Natural killer cell (primary cell): ENCODE measurements around the genes EFNB2 and LIG4.

DNA sequence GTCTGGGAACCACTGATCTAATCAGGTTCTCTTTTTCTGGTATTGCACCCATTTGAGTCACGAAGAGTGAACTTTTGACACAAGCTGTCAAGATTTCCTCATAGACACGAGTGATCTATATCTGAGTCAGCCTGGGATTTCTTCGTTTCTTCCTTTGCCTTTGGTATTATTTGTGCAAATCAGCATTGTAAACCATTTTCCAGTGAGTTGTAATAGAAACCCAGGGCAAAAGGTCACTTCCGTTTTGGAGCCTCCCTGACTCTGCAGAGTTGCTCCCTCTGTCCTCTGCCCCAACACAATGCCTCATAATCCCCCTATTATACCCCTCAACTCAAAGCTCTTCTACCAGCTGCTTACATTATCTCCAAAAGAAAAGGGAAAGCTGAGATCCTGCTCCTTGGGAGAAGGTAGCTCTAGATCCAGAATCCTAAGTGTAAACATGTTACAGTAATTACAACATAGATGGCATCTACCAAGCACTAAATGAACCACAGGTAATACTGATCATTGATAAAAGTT, 454.6 kb downstream of the DAOA start:
- PRO-cap, result no peak

GRCh38 chr13:106156414-106157081, 378.9 kb downstream of the EFNB2 start:
- PRO-cap, result no peak

DNA sequence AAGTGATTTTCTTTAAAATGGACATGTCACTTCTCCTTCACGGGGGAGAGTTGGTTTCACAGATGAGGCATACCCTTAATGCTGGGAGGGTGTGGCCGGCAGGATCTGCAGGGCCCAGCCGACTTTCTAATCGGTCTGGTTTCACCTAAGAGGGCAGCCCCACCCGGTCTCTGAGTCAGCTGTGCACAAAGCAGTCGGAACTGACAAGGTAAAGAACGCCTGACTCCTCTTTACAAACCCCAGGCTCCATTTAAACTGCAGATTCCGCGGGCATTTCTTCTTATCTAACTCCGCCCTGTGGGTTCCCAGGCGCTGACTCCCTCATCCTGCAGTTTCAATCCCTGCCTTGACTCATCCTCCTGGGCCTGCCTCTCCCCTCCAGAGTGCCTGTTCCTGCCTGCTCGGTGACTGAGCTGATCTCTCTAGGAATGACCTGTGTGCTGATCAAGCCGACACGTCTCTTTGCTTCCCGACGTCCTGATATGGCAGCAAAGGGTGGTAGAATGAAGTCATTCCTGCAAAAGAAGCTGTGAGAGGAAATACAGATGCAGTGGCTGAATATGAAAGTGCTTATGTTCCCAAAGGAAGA, 63.4 kb downstream of the EFNB2 start:
- PRO-cap, result no peak

GRCh38 chr13:106492103-106492703, 43.3 kb downstream of the EFNB2 start:
- PRO-cap, result no peak

DNA sequence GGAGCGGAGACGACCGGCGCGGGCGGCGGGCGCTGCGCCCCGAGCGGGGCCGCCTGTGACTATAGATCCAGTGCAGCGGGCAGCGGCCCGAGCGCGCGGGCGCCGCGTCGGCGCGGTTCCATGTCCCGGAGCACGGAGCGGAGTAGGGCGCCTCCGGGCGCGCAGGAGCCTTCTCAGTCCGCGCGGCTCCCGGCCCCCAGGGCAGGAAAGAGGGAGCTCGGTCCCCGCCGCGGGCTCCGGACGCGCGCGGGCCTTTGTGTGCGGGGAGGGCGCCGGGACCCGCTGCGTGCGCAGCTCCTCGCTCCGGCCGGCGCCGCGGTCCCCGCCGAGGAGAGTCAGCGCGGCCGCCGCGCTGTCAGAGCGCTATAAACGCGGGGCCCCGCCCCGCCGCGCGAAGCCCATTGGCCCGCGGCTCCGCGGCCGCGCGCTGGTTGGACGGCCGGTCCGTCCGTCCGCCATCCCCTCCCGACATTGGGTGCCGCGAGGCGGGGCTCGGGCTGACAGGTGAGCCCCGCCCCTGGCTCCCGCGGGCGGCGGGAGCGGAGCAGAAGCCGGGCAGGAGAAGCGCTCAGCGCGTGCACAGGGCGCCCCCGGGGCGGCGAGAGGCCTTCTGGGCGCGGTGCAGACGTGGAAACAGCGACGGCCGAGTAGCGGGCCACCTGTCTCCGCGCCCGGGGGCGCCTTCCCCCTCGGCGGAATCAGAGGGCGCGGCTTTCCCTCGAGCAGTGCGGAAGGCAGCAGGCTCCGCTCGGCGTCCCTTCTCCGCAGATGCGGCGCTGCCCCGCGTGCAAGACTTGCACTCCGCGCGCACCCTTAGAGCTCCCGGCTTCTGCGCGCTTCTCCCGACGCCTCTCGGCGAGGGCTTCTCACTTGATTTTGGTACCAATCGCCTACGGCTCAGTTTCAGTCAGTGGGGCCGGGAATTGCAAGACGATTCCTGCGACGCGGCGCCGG, at the start of gene EFNB2:
EFNB2 (minus strand) TSS at position 340 of the 954 bp plus-strand sequence.
- PRO-cap, result bidirectional peak, plus-strand start at position 571 of the sequence, minus-strand start at position 340 of the sequence

DNA sequence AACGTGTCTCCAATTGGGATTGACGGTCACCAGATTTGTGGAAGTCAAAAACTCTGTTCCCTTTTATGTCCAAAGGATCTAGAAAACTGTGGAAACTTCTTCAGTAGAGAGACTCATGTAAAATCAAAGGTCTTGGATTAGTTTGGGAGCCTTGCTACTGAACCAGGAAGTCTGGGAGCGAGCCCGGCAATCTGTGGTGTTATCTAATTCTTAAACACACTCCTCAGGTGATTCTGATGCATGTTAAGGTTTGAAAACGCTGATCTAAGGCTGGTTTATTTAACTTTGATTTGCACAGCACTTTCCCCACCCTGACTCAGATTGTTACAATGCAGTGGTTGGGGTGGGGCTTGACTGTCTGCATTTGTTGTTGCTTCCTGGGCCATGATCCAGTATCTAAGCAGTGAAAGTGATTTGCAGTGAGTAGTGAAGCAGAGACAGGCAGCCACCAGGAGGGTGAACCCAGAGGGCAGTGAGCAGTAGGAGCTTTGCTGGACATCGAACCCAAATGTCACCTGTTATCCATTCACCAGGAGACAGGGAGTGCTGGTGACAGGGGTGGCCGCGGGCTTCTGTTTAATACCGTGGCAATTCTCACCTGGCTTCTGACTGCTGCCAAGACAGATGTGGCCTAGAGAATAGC, 81.5 kb upstream of the ARGLU1 start:
- PRO-cap, result no peak

DNA sequence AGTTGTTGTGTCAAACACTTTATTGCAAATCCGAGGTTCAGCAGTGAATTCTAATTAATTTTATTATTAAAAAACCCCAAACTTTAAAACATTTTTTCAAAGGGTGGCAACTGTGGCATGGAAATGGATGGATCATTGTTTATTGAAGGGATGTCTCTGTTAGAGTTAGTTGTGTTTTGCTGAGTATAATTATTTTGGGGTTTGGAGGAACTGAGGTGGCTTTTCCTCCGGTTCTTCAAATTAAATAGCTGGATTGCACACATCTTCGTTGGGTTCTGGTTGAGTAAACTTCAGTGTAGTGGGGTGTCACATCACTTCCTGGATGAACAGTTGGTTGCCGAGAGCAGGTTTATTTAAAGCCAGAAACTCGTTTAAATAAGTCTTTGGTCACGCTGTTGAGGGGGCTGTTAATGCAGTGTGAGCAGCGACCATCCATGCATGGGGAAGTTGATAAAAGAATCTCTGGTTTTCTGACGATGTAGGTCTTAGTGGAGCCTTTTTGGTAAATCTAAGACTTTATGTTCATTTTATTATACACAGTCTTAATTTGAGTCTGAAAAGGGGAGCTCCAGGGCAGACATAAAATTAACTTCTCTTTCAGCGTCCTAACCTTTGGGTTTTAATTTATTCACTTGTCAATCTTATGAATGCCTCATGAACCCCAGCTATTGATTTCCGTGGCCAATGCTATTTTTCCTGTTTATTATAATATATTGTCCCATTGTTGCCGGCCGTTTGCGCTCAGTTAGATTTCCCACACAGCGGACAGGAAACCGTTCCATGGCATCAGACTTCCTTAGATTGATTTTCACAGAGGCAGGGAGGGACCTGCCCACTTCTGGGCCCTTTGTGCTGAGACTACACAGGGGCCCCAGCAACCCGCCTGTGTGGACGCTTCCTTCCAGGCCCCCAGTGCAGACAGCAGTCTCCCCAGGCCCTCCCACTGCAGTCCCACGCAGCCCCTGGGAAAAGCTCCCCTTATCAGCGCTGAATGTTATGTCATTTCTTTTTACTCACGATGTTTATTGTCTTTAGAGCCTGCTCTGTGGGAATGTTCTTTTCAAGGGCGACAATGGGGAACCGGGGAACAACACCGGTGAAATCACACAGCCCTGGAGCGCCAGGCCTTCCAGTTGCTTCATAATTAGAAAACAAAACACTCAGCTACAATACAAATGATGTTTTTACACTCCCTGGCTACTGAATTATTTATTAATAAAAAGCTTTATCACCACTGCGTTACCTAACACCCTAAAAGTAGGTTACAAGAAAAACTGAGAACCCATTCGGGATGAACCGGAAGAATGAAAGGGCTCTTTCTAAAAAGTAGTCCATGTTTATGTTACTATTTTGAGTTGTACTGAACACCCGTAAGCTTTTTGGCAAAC, 351.5 kb upstream of the ARGLU1 start:
- PRO-cap, result no peak

GRCh38 chr13:107653766-107654055, 213.6 kb downstream of the NALF1 start:
- PRO-cap, result unidirectional peak, minus-strand start at chr13:107653927

DNA sequence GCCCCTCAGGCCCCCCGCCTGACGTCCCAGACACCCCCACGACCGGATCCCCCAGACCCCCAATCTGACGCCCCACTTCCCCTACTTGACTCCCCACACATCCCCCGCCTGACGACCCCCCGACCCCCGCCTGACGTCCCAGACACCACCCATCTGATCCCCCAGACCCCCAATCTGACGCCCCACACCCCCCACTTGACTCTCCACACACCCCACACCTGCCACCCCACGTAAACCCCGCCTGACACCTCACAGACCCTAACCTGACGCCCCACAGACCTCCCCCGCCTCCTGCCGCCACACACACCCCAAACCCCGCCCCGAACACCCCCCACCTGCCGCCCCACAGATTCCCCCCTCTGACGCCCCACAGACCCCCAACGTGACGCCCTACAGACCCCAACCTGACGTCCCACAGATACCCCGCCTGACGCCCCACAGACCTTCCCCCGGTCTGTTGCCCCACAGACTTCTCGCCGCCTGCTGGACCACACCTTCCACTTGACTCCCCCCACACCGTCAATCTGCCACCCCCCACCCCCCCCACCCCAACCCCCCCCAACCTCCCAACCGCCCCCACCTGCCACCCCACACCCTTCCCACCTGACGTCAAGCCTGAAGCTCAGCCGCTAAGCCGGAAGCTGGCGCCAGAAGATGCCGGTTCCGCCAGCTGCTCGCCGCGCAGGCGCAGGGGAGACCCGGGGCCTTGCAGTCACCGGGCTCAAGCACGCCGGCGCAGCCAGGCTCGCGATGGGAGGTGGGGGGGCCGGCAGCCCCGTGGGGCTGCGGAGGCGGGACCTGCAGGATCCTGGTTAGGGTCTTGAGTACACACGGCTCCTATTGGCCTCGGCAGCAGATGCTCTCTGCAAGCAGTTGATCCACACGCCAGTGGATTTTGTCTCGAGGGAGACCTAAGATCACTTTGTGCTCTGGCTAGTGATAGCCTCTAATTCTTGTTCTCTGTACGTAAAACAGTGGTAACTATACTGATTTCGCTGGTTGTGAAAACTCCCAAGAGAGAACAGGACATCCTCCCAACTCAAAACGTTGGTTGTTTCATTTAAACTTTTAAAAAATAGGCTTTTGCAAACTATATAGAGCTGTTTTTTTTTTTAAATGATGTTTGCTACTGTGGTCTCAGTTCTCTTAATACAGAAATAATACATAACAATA, at the start of gene LIG4:
LIG4 (minus strand) TSS at position 656 of the 1,173 bp plus-strand sequence.
- PRO-cap, result bidirectional peak, plus-strand start at position 852 of the sequence, minus-strand start at position 456 of the sequence

DNA sequence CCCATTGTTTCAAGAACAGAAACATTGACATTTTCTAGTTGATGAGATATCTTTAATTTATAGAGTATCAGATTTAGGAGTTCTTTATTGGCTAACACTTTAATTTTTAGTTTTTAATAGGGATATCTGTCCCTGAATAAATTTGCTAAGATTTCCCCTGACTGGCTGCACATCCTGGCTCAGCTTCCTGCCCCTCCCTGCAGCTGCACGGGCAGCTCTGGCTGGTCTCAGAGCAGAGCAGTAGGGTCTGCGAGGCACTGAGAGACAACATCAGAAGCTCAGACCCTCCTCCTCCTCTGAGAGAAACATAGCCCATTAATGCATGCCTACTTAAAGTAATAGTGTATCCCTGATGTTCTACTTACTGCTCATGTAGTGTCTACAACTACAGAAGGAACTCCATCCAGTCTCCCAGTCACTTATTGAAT, 139.2 kb downstream of the TNFSF13B start:
- PRO-cap, result no peak

DNA sequence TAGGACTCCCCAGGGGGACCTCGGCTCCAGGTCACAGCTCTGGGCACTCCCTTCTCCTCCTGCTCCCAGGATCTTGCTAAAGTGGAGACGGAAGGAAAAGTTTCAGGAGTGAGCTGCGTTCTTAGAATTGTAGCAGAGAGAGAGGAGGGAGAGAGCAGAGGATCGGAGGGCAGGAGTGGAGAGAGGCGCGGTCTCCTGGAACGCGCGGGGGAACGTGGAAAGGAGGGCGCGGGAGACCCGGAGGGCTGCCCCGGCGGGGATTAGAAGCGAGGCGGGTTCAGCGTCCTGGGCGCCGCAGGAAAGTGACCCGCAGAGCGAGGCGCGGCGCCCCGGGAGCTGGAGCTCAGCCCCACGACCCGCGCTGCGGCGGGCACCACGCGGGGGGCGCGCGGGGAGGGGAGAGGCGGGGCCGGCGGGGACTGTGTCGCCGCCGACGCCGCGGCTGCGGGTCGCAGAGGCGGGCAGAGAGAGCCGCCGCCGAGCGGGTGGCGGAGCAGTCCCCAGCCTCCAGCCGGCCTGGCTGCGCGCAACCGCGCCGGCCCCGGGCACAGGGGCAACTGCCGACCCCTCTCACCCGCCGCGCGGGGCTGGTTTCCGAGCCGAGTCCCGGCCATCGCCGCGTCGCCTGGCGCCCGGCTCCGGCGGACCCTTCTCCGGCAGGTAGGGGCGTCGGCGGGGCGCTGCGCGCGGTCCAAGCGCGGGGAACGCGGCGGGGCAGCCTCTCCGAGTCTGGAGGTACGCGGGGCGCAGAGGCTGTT, 134.0 kb upstream of the MYO16 start:
- PRO-cap, result no peak

GRCh38 chr13:108916849-108917241, 287.4 kb downstream of the MYO16 start:
- PRO-cap, result no peak

DNA sequence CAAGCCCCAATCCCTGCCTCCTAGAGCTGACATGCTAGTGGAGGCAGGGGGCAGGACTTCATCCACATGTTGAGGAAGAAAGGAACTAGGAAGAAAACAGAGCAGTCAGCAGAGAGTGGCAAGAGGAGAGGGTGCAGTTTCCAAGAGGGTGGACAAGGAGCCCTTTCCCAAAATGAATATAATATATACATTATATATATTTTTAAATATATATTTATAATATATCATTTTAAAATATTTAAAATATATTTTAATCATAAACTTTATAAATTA, 328.5 kb downstream of the MYO16 start:
- PRO-cap, result no peak

DNA sequence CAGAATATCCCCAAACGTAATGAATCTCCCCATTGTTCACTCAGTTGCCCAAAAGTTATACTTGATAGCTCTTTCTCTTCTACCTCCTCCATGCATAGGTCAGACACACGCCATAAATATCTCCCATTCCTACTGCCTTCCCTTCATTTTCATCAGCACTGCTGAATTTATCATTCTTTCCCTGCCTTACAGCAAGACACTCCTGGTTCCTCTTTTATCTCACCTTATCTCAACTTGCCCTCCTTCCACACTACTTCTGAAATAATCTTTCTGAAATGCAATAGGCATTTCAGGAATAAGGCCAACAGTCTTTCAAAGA, 333.9 kb downstream of the MYO16 start:
- PRO-cap, result no peak

GRCh38 chr13:109256991-109257588, 529.3 kb downstream of the IRS2 start:
- PRO-cap, result no peak

DNA sequence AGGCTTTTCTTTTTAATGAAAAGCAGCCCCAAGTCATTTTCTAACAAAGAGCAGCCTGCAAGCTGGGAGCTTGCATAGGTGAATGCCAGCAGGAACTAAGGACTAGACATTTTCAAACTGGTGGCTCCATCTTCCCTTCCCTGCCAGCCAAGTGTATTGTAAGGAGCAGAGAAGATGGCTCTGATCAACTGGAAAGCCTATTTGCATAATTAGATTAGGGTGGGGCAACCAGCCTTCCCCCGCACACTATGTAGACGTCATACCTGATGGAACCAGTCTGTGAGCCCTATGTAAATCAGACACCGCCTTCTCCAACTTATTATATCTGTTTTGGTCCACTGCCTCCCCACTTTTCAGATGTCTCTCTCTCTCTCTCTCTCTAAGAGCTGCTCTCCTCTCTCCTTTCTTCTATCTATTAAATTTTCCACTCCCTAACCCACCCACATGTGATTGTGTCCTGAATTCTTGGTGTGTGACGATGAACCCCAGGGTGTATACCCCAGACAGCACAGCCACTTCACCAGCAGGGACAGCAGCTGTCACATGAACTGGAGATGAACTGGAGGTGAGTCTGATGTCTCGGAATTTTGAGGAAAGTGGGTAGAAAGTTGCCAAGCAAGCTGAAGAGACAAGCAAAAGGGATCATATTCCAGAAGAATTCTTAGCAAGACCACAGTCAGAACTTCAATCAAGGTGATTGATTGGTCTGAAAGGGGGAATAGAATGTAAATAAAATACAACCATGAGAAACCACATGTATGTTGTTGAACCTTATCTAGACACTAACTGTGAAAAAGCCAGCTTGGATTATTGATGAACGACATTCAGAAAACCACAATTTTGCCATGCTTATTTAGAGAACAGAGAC, 514.3 kb downstream of the IRS2 start:
- PRO-cap, result no peak

- PRO-cap, result no peak
Measured at GRCh38 chr13:109395195-109395913, 391.0 kb downstream of the IRS2 start.

DNA sequence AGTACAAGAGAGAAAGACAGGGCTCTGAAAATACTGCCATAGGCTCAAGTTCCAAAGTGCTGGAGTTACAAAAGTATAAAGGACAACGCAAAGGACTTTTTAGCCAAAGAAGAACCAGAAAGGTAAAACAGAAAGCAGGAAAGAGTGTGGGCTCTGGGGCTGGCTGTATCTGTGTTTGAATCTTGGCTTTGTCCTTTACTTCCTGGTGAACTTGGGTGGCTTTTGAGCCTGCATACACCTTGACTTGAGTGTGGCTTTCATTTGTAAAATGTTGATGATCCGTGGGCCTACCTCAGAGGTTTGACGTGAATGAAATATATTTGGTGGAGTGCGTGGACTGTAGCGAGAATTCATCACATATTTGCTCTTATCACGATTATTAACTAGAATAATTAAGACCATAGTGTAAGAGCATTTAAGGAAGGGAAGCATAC, 196.0 kb downstream of the IRS2 start:
- PRO-cap, result no peak

- PRO-cap, result no peak
Measured at GRCh38 chr13:109694796-109695223, 91.6 kb downstream of the IRS2 start.

GRCh38 chr13:109782714-109783882, 3.3 kb downstream of the IRS2 start:
- PRO-cap, result no peak